AG09319 (cell line): ENCODE data around the genes TRIP10, MBD3L2B and PEX11G.

- RRBS, result no CpG with 5 or more reads among the region's 10 CpGs
Measured at GRCh38 chr19:6489323-6489764, 7.8 kb upstream of the DENND1C start.

DNA sequence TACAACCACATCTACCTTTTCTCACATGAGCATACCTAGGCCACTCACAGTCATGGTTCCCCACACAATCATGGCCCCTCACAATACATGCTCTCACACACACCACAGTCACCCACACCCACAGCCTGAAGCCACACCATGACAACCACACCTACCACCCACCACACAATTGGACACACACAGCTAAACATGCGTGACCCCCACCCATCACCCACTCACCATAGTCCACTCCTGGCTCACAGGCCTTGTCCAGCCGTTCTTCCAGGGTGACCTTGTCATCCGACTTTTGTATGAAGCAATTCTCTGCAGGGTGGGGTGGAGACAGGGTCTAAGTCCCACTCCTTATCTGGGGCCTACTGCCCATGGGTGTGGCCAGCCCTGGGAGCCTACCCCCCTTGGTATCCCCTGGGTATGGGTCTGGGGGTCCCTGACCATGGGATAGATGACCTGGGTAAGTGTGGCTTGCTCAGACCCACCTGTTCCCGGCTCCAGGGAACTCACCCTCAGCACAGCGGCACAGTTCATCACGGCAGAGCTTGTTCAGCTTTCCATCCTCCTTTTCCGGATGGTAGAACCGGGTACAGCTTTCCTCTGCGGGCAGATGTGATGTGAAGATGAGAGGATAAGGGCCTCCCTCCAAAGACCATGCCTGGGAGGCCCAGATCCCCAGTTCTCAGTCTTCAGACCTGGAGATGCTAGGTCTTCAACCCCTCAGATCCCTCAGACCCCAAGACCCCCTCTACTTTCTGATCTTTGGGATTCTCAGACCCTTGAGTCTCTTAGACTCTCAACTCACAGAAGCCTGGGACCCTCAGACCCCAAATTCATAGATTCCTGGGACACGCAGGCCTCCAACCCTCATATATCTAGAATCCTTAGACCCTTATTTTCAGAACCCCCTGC is 9.2 kb upstream of the TNFSF14 start:
- RRBS, result 93% methylated on average over 3 of the region's 10 CpGs

- RRBS, result no CpG with 5 or more reads among the region's 27 CpGs
Measured at GRCh38 chr19:6706793-6707337, 13.6 kb downstream of the C3 start.

DNA sequence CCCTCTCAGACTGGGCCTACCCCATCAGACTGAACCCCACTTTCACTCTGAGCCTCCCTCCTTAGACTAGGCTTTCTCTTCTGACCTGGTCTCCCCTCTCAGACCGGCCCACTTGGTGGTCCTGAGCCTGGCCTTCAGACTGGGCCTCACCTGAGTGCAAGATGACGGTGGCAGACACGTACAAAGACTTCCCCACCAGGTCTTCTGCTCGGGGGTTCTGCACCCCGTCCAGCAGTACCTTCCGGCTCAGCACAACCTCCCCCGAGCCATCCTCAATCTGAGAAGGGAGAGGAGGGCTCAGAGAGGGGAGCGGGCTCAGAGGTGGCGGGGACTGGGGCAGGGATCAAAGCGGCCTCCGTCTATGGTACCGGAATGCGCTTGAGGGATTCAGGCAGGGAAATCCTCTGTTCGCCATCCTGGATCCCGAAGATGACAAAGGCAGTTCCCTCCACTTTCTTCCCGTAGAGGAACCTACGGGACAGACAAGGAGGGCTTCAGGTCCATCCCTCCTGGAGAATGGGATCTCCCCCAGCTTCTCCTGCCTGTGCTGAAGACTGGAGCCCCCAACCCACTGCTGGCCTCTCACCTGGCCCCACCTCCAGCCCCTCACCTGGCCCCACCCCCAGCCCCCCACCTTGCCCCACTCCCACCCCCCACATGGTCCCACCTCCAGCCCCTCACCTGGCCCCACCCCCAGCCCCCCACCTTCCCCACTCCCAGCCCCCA is 7.2 kb downstream of the C3 start:
- RRBS, result no CpG with 5 or more reads among the region's 17 CpGs

DNA sequence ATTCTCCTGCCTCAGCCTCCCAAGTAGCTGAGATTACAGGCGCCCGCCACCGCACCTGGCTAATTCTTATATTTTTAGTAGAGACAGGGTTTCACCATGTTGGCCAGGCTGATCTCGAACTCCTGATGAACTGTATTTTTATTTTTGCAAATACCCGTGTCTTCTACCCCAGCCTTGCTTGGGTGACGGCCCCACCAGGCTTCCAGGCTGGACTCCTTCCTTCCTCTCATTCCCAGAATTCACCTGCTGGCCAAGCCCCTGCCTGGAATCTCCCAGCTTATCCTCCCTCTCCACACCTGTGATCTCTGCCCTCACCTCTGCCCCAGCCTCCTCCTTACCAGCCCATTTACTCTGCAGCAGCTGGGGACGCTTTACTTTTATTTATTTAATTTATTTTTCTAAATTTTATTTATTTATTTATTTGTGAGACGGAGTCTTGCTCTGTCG is 5.6 kb upstream of the C3 start:
- RRBS, result no CpG with 5 or more reads among the region's 9 CpGs

DNA sequence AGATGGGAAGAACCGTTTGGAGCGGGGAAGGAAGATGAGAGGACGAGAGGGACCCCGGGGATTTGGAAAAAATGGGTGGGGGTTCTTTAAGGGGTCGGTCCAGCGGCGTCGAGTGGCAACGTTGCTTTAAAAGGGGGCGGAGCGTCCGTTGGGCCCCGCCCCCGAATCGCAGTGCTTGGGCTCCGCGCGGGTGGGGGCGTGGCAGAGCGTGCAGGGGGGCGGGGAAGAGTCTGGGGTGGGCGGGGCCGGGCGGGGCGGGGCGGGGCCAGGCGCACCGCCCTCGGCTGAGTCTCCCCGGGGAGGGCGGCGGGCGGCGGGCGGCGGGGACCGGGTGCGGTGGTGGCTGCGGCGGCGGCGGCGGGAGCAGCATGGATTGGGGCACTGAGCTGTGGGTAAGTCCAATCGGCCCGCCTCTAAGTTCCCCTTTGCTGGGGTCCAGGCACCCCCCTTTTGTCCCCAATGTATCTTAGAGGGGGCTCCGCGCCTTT is at the start of gene TRIP10:
TRIP10 (plus strand) TSS at position 287 of the 488 bp plus-strand sequence.
- RRBS, result 2% methylated on average over 8 of the region's 47 CpGs

DNA sequence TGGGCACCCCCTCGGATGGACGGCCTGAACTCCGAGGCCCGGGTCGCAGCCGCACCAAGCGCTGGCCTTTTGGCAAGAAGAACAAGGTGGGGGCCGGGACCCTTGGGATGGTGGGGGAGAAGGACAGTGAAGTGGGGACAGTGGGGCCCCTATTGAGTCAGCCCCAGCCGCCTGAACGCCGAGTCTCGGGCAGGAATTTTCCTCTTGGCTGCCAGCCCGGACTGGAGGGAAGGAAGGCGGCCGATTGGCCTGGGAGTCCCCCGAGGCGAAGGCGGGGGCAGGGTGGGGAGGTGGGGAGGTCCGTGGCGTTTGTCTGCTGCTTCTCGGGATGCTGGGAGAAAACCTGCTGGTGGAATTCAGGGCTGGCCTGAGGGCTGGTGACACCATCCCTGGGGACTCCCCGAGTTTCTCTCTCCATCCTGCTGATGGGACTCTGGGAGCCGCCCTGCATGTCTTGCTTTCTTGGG is 5.5 kb downstream of the TRIP10 start:
- RRBS, result 4% methylated on average over 5 of the region's 23 CpGs

GRCh38 chr19:6766870-6767326 is 337 bp downstream of the SH2D3A start:
- RRBS, result no CpG with 5 or more reads among the region's 19 CpGs

- RRBS, result no CpG with 5 or more reads among the region's 9 CpGs
Measured at GRCh38 chr19:6803007-6803489, 30.5 kb downstream of the VAV1 start.

DNA sequence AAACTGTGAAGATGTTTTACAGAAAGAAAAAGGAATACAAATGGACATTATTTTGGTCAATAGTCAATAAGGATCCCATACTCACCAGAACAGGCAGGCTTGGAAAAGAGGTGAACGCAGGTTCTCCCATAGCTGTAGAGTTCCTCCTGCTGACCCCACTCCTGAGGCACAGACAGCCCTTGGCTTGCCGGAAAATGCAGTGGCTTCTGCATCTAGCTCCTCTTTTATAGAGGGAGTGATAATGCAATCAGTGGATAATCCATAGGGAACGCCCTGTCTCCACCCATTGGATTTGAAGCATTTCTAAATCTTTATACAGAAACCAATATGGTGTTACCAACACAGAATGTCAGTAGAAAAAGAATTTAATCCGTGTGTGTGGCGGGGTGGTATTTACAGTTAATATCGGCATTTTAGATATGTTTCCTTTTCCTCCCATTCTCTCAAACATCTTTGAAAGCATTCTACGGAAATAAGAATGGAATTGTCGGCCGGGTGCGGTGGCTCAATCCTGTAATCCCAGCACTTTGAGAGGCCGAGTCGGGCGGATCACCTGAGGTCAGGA is at the start of gene MBD3L2B:
MBD3L2B (minus strand) TSS at position 164 of the 565 bp plus-strand sequence.
- RRBS, result no CpG with 5 or more reads among the region's 13 CpGs

DNA sequence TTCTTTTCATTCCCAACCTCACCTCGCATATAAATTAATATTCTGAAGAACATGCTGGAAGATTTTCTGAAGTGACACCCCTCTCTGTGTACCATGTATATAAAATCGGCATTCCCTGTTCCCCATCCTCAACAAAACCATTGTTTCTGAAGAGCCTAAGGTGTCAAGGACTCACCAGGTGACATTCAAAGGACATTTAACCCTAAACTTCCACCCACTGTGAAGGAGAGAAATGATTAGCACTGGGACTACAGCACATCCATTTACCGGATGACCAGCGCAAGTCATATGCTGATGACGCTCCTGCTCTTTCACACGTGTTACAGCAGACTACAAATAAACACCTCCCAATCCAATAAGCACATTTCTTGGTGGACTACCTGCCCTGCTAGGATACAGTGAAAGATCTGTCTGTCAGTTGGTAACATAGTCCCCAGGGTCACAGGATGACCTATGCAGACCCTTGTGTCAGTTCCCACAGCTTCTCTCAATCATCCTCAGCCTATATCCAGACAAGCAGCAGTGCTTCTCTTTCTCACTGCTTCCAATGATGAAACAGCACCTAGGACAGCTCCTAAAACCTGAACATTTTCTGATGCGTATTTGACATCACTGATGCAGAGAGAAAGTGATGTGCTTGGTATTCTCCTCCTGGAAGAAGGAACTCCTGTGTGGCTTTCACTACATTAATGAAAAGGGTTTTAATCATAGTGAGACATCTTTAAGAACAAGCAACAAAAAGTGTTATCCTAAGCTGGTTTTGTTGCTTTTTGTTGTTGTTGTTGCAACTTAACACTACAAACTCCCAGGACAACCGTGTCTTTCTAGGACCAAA is 43.6 kb downstream of the ZNF557 start:
- RRBS, result no CpG with 5 or more reads among the region's 8 CpGs

- RRBS, result no CpG with 5 or more reads among the region's 9 CpGs
Measured at GRCh38 chr19:7115996-7116713, 46.7 kb downstream of the ZNF557 start.

GRCh38 chr19:7142762-7143411 is 73.4 kb downstream of the ZNF557 start:
- RRBS, result 100% methylated on average over 1 of the region's 28 CpGs

DNA sequence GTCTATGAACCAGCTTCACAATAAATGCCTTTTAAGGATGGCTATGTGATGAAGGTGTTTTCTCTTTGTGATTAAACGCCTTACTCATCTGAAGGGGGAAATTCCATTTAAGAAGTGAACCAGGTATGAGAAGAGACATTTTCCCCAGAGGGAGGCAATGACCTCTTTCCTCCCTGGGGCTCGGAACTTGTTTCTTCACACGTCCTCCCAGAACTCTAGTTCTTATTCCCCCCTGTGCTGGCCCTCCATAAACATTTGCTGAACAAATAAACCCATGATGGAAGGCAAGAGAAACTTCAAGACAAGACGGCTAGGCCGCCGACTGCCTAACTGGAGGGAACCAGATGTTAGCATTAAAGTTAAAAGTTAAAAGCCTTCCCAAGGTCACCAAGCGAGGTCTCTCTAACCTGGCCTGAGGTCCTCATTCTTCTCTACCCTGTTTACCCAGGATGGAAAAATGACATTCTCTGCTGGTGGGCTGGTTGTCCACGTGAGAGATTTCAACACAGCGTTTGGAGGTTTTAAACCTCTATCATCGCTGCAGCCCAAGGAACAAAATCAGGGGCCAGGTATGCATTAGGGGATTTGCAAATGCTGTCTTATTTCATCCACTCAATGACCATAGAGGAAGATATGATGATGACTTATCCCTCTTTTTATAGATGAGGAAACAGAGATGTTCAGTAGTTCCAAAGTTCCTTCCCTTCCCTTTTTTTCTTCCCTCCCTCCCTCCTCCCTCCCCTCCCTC is 80.0 kb downstream of the INSR start:
- RRBS, result no CpG with 5 or more reads among the region's 10 CpGs

- RRBS, result no CpG with 5 or more reads among the region's 6 CpGs
Measured at GRCh38 chr19:7247030-7248025, 46.9 kb downstream of the INSR start.

DNA sequence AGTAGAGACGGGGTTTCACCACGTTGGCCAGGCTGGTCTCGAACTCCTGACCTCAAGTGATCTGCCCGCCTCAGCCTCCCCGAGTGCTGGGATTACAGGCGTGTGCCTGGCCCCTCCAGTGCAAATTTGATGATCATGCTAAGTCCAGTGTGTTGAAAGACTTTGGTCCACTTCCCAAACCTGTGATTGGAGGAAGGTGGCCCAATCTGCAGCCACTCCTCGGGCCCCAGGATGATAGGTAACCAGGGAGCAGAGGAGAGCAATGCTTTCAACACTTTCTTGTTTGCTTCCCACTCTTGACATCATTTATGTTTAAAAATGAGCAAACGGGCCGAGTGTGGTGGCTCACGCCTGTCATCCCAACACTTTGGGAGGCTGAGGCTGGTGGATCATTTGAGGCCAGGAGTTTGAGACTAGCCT is 40.8 kb downstream of the INSR start:
- RRBS, result no CpG with 5 or more reads among the region's 10 CpGs

DNA sequence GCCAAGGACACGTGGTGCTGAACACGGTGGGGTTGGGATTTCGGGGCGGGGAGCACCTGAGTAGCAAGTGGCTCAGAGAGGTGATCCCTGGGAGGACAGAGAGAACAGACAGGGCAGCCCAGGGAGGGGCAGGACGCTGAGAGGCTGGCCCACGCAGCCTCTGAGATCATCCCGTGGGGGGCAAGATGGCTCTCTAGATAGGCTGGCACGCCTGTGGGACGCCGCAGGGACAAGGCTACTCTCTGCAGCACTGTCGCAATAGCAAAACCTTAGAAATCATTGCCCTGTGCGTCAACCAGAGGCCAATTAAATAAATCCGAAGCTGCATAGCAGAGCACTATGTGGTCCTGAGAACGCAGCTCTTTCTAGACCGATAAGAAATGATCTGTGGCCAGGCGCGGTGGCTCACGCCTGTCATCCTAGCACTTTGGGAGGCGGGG is 5.1 kb downstream of the PEX11G start:
- RRBS, result no CpG with 5 or more reads among the region's 19 CpGs

DNA sequence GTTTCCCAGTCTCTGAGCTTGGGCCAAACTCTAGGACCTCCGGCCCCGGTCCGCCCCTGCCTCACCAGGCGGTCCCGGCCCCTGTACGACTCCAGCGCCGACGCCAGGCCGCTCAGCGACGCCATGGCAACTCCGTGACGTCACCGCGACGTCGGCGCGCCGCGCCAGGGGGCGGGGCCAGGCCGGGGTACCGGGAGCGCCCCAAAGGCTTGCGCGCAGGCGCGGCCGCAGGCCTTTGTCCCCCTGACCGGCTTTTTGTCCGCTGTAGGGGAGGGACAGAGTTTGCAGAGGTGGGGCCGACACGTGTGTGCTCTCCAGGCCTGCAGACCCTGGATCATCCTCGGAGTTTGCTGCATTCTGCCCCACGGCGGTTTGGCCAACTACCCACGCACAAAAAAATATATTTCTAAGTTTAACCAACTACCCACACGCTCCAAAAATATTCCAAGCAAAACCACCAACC is at the start of gene PEX11G:
PEX11G (minus strand) TSS at position 150 of the 463 bp plus-strand sequence.
- RRBS, result 2% methylated on average over 8 of the region's 40 CpGs

- RRBS, result no CpG with 5 or more reads among the region's 5 CpGs
Measured at GRCh38 chr19:7506855-7507113, 9.1 kb upstream of the ZNF358 start.

DNA sequence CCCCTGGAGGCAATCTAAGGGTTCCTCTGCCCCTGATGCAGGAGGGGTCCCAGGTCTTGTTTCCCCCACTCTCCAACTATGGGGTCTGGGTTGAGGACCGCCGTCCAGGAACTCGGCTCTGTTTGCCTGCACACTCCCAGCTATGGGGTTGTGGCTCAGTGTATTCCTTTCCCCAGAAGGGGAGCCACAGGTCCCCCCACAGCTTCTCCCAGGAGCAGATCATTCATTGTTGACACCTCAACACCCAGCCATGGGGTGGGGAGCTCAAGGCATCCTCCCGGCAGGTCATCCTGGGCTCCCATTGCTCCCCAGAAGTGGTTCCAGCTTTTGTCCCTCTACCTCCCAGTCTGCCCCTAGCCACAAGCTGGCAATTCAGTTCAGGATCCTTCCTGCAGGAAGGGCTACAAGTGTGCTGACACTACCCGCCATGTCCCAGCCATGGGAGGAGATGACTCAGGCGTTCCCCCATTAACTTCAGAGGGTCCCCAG is 1.0 kb downstream of the ZNF358 start:
- RRBS, result no CpG with 5 or more reads among the region's 6 CpGs